Epithelial cell of proximal tubule (primary cell): ENCODE measurements around the genes CNTN5, MMP10 and MMP3.

GRCh38 chr11:96384601-96385078, 5.1 kb downstream of the CCDC82 start:
- RAMPAGE, long total RNA = no peak
- RRBS = no CpG with 5 or more reads among the region's 4 CpGs

DNA sequence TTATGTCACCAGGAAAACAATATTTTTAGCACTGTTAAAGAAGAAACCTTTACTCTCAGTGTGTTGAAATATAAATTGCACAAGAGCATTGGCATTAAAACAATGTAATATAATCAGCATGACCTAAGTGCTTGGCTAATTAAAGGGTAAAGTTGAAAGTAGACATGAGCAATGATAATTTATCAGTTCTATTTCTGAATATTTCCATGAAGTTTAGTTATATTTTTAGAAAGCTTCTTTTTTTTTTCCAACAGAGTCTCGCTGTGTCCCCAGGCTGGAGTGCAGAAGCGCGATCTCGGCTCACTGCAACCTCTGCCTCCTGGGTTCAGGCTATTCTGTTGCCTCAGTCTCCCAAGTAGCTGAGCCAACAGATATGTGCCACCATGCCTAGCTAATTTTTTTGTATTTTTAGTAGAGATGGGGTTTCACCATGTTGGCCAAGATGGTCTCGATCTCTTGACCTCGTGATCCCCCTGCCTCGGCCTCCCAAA, 232.4 kb downstream of the JRKL start:
- RAMPAGE, long total RNA = no peak
- RRBS = no CpG with 5 or more reads among the region's 7 CpGs

DNA sequence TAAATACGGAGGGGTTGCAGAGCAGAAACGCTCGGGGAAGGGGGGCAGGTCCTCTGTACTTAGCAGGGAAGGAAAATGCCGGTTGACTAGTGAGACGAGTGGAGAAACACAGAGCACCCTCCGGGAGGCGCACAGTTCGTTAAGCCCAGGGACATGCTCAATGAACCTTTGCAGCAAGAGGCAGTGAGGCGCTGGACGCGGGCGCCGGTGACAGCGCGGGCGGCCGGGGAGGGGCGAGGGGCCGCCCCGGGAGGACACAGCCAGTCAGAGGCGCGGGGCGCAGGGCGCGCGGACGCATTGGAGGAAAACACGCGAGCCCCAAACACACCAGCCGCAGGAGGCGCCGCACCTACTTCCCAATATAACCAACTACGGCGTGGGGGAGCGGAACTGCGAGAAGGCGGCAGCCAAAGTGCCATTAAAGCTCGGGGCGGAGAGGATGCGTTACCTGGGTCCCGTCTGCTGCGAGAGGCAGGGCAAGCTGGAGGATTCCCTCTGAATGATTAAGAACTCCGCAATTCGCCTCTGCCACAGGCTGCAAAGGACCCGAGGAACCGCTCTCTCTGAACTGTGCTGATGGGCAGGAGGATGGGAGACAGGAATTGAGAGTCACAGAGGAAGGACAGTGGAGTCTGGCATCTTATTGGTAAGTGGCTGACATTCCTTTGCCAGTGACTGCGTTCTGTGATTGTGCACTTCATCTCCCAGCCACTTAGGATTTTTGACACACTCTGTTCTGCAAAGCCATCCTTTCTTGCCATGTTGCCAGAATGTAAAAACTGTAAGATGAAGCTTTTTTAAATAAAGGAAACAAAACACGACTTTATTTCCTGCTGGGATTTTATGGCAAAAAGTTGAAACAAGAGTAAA, at the start of gene CNTN5:
Gene CNTN5 (plus strand): TSS at position 325 of the 870 bp plus-strand sequence.
- RAMPAGE, long total RNA = no peak
- RRBS = under 1% methylated on average over 10 of the region's 48 CpGs

DNA sequence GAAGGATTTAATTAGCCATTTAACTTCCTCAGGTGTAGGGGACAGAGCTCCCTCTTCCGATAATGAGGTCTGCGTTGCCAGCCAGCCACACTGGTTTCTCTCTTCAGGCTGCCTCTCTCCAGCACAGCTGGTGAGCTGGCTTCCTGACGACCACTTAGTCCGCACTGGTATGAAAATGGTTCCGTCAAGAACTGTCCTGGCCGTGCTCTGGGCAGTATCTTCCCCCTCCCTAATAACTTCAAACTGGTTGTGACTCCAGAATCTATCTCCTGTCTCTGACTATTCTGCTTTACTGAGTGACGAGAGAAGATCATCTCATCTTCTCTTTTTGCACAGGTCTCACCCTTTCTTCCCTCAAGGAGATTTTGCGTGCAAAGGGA, 49.2 kb downstream of the CNTN5 start:
- RAMPAGE, long total RNA = no peak
- RRBS = no CpG with 5 or more reads among the region's 8 CpGs

- RAMPAGE, long total RNA = no peak
- RRBS = no CpG with 5 or more reads among the region's 4 CpGs
These were observed 32.7 kb downstream of the ARHGAP42 start for GRCh38 chr11:100719714-100720313.

DNA sequence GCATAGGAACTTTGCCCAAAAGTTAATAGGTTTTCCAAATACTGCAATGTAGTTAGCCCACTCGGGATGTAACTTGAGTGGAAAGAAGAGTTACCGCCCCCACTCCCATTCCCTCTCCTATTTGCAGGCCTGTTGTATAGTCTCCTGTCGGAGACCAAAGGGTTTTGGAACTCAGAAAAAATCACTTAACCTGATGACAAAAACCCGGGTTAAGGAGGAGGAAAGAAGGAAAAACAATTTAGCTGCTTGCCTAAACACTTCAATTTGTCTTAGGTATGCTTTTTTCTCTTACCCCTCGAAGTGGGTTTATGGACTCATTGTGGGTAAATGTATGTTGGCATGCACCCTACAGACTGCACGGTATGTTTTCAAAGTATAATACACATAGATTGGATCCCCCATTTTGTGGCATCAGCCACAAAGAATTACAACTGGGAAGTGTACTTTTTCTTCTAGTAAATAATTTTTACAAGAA, 2.3 kb downstream of the YAP1 start:
- RAMPAGE, long total RNA = no peak
- RRBS = no CpG with 5 or more reads among the region's 6 CpGs

GRCh38 chr11:102113777-102114361, 3.6 kb downstream of the YAP1 start:
- RAMPAGE, long total RNA = no peak
- RRBS = no CpG with 5 or more reads among the region's 5 CpGs

DNA sequence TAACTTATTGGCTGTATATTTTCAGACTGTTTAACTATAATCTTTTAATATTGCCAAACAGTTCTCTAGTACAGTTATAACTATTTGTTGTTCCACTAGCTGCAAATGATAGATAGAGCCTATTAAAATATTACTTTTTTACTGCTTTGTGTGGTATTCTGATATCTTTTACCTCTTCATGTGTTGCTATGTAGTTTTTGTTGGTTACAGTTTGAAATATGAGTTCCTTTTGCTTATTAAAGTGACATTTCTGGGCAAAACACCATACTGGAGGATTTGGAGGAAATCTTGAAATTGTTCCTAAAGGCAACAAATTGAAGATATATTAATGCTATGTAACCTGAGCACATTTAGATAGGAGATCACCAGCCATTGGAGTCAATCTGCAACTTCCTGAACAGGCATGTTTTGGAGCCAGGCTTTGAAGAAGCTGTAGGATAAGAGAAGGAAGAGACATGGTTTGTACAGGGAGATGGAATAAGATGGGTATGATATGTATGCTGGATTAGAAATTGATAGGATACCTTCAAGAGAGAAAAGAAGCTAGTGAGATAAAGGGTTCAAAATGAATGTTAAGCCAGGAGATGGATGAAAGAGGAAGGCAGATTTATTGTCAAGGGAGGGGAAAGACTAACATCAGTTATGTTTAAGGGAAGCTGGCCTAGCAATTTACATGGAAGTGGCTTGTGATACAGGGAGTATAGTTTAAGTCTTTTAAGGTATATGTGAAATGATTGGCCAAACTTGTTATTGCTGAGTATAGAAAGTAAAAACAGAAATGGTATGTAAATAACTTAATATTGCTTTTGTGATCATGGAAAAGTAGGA, 38.8 kb downstream of the YAP1 start:
- RAMPAGE, long total RNA = no peak

GRCh38 chr11:102172163-102173186, 62.2 kb downstream of the YAP1 start:
- RAMPAGE, long total RNA = no peak
- RRBS = no CpG with 5 or more reads among the region's 8 CpGs

- RAMPAGE, long total RNA = no peak
- RRBS = no CpG with 5 or more reads among the region's 6 CpGs
These were observed 10.5 kb upstream of the BIRC3 start for GRCh38 chr11:102306671-102307224.

GRCh38 chr11:102453250-102454098, 909 bp upstream of the TMEM123 start:
- RAMPAGE, long total RNA = no peak
- RRBS = no CpG with 5 or more reads among the region's 12 CpGs

- RAMPAGE, long total RNA = no peak
- RRBS = no CpG with 5 or more reads among the region's 4 CpGs
These were observed 5.9 kb upstream of the TMEM123 start for GRCh38 chr11:102458419-102458940.

DNA sequence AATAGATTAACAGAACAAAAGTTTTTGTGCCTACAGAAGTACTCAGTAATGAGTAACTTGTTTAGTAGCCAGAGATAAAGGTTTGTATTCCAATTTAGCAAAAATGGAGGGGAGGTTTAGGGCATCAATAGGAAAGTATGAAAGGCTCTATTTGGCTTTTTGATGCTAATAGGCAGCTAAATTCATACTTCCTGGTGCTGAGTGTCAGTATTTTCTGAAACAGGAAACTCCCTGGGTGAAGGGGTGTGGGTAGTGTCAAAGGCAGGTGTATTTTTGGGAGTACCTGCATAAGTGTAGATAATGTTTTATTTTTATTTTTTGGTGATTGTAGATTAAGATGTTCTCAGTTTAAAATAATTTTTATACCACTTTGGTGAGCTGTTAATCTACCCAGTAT, 29.3 kb upstream of the MMP7 start:
- RAMPAGE, long total RNA = no peak

DNA sequence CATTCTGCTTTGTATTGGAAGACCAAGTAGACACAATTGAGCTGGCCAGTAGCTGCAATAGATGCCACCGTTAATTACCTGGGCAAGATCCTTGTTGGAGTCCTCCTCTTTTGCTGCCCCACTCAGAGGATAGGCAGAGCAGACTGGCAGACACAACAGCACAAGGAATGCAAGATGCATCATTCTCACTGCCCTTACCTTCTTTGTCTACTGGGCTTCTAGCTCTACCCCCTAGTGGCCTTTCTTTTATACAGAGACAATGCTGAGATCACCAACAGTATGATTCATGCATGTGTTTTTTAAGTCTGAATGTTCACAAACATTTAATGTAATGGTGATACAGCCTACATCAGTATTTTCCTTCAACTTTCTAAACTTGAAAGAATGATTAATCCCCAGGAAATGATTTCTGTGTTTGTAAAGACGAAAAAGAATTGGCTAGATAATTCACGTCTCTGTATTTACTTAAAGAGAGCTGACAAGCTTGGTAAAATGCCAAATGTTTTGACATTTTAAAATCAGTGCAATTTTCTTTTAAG, at the start of gene MMP10:
Gene MMP10 (minus strand): TSS at position 220 of the 539 bp plus-strand sequence.
- RAMPAGE, long total RNA = no peak
- RRBS = no CpG with 5 or more reads among the region's 3 CpGs

- RAMPAGE, long total RNA = no peak
- RRBS = no CpG with 5 or more reads among the region's 4 CpGs
These were observed at the start of gene MMP3 for GRCh38 chr11:102843400-102843912. MMP3 (minus strand) TSS chr11:102843609.

GRCh38 chr11:102924834-102925532, 30.5 kb downstream of the MMP13 start:
- RAMPAGE, long total RNA = no peak
- RRBS = no CpG with 5 or more reads among the region's 9 CpGs

DNA sequence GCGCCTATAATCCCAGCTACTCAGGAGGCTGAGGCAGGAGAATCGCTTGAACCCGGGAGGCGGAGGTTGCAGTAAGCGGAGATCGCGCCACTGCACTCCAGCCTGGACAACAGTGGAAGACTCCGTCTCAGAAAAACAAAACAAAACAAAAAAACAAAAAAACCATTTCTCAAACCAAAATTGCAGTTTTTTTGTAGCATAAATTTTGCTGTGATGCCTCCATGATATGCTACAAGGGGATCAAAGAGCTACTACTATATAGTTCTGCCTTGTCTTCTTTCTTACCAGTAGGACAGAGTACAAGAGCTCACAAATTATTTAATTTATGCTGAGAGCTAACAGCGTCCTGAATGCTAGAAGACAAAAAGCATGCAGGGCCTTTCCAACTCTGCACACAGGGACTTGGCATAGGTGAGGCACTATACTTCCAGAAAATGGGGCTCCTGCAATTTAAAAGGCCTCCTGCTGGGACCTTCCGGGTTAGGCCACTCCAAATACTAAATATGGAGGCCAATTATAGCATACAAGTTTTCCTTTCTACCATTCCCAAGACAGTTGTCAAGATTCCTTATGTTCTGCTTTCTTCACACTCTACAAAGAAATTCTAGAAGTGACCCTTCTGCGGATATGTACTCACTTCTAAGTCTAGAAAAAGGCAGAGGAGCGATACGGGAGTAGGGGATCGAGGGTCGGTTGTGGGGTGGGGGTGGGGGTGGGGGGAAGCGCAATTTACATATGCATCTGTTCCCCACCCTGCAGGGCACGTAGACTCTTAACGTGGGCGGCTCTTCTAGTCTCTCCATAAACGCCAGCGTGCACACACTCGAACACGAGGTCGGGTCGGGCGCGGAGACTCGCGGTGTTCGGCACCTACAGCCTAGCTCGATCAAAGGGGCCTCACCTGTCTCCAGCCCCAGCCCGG, 916 bp downstream of the DCUN1D5 start:
- RAMPAGE, long total RNA = no peak
- RRBS = no CpG with 5 or more reads among the region's 32 CpGs

DNA sequence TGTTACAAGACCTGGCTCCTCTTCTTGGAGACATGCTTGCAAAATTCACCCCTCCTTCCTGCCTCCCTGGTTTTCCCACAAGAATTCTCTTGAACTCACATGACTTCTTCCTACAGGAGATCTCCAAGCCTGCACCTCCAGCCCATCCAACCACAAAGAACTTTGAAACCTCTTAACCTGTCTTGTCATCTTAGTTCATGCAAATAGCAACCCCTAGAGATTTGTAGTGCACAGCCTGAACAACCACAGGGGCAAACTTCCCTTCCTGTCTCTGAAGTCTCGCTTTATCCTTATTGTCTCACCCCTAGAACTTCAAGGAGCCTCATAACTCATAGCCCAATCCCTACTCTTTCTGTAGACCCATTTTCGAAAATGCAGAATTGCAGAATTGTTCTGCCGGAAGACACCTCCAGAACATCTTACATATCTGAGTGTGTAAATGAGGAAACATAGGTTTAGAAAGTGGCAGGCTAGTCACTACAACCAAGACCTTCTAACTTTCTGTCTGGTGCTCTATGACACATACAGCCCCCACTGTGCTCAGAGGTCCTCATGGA, 132.3 kb upstream of the DDI1 start:
- RAMPAGE, long total RNA = no peak
- RRBS = no CpG with 5 or more reads among the region's 3 CpGs

- RAMPAGE, long total RNA = no peak
- RRBS = no CpG with 5 or more reads among the region's 3 CpGs
These were observed 1.9 kb downstream of the PDGFD start for GRCh38 chr11:104161991-104162549.

- RAMPAGE, long total RNA = no peak
- RRBS = no CpG with 5 or more reads among the region's 13 CpGs
These were observed 53.8 kb downstream of the CWF19L2 start for GRCh38 chr11:107403656-107404357.